ENCODE measurements around the gene IL32.

DNA sequence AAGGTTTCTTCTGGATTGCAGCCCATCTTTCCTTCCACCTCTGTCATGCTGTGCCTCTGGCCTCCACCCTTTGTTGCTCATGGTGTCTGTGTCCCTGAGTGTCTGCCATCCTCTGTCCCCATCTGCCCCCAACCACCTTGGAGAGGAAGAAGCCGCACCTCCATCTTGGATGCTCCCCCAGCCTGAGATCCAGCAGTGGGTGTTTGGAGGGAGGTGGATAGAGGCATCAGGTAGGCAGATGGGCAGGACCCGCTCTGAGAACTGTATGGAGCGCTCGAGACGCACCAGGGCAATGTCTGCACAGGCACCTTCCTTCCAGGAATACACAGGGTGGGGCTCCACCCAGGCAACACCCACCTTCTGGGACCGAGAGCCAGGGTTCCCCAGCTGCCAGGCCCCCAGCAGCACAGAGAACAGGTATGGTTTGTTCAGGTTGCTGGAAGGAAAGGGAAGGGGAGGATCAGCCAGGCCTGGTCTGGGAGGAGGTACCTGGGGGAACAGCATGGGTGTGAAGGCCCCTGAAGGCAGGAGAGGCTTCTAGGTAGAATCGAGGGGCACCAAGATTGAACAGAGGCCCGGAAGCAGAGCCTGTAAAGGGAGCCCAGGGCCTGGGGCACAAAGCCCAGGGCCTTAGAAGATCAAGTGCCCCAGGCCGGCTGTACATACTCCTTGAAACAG is 2.4 kb downstream of the PRSS22 start:
- RRBS: 50% methylated on average over 2 of the region's 9 CpGs

DNA sequence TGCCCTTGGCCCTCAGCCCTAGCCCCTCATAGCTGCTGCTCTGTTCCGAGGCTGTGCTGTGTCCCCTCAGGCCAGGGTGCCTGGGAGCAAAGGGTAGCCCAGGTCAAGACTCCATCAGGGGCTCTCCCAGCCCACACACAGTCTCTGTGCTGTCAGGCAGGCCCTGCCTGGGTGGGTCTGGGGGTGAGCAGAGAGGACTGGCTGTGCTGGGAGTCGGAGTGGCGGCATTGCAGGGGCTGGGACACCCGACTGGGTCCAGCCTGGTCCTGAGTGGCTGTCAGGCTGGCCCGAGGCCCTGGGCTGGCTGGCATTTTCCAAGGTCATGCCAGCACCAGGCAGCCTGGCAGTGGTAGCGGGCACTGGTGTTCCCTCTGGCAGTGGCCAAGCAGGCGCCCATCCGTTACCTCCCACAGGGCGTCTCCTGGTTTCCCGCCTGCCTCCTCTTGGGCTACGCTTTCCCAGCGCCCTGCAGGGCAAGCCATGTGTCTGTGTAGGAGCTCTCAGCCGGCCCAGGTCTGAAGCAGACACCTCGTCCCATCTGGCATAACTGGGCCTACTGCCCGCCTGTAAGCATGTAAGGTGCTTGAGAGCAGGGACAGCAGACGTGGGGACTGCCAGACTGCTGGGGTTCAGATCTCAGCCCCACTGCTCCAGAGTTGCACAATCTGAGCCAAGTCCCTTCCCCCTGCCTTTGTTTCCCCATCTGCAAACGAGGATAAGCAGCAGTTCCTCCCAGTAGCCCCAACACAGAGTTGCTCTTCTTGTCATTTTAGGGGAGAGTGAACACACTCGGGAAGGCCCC is 5.7 kb upstream of the PKMYT1 start:
- RRBS: no CpG with 5 or more reads among the region's 18 CpGs

- RRBS: no CpG with 5 or more reads among the region's 4 CpGs
These were observed 2.1 kb upstream of the BICDL2 start for GRCh38 chr16:3038838-3039218.

DNA sequence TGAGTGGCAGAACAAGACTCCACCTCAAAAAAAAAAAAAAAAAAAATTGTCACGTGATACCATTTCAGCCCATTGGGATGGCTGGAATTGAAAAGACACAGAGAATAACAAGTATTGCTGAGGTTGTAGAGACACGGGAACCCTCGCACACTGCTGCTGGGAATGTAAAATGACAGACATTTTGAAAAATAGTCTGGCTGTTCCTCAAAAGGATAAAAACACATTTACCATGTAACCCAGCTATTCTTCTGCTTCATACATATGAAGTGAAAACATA is 2.8 kb upstream of the IL32 start:
- RRBS: no CpG with 5 or more reads among the region's 3 CpGs

DNA sequence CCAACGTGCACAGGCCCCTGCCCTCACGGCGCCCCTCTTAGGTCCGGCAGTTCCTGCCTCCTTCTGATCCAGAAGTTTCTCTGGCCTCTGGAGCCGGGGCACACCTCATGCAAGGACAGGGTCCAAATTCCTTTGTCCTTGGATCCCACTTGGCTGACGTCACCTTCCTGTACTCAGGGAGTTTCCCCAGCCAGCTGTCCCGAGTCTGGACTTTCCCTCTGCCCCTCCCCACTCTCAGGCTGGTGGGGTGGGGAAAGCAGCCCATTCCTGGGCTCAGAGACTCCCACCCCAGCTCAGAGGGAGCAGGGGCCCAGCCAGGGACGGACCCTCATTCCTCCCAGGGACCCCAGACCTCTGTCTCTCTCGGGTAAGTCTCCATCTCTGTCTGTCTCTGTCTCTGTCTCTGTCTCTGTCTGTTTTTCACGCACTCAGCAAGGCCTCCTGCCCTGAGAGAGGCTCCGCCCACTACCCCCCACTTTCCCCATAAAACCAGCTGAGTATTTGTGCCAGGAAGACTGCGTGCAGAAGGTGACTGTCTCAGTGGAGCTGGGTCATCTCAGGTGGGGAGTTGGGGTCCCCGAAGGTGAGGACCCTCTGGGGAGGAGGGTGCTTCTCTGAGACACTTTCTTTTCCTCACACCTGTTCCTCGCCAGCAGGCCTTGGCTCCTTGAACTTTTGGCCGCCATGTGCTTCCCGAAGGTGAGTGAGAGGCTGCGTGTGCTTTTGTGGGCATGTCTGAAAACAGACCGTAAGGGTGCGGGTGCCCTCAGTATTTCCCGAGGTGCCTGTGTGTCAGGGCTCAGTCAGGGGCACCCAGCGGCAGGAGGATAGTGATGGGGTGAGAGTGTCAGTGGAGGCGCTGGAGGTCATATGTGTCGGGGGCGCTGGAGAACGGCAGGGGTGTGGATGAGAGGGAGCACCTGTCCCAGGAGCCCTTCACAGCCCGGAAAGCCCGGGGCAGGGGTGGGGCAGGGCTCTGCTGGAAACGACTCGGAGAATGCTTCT is at the start of gene IL32:
Gene IL32, plus strand, starts transcription at position 513 of the 1,005 bp plus-strand sequence.
- RRBS: 68% methylated on average over 2 of the region's 29 CpGs

DNA sequence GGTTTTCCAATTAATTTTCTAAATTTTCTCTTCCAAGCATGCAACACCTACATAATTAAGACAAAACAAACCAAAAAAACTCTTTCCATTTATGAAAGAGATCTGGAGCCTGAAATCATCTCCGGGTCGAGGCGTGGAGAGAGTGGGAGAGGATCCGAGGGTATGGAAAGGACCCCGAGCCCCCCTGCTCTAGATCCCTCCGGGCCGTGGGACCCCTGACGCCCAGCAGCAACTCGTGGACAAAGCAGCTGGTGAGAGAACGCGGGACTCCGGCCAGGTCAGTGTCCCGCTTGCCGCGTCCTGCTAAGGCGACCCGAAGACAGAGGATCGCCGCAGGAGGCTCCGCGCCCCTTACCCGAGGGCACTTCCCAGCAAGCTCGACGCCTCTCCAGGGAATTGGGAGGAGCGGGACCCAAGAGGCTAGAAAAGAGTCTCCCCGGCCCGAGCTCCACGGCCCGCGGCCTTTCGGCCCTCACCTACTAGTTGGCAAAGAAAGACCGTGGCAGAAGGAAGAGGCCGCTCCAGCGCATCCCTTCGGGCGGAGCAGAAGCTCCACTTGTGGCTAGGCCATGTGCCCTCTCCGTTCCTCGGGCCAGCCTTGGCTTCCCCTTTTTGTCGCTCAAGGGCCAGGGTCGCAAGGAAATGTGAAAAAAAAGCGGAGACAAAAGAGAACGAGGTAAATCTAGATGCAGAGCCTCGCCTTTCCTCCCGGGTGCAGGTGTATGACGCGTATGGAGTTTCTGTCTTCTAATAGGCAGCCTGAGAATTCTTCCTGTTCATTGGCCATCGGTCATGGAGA is 476 bp upstream of the ZNF213 start:
- RRBS: 1% methylated on average over 12 of the region's 47 CpGs

GRCh38 chr16:3152252-3153311 is 17.8 kb downstream of the ZNF213 start:
- RRBS: 2% methylated on average over 3 of the region's 50 CpGs

- RRBS: 100% methylated on average over 1 of the region's 5 CpGs
These were observed 3.3 kb downstream of the ZNF75A start for GRCh38 chr16:3308446-3309200.

- RRBS: no CpG with 5 or more reads among the region's 8 CpGs
These were observed 982 bp downstream of the ZNF174 start for GRCh38 chr16:3402072-3402322.

GRCh38 chr16:3479516-3480033 is 15.7 kb downstream of the C16orf90 start:
- RRBS: no CpG with 5 or more reads among the region's 14 CpGs

- RRBS: no CpG with 5 or more reads among the region's 16 CpGs
These were observed 807 bp downstream of the NLRC3 start for GRCh38 chr16:3576295-3576897.

DNA sequence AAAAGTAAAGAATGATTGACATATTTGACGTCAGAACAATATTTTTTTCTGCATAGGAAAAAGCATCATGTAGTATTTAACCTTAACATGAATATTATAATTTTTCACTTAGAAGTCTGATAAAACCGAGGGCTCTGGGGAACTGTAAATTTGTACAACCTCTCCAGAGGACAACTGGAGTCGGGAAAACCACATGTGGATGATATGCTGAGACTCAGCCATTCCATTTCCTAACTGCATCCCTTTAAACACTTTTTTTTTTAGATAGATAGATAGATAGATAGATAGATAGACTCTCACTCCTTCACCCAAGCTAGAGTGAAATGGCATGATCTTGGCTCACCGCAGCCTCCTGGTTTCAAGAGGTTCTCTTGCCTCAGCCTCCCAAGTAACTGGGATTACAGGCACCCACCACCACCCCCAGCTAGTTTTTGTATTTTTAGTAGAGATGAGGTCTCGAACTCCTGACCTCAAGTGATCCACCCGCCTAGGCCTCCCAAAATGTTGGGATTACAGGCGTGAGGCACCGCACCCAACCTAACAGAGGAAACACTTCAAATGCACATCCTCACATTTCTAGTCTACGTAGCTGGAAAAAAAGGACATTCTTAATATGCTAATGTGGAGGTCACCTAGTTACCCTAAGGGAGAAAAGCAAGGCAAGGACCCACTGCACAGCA is 5.1 kb downstream of the DNASE1 start:
- RRBS: no CpG with 5 or more reads among the region's 9 CpGs

GRCh38 chr16:3661546-3662543 is 7.4 kb downstream of the DNASE1 start:
- RRBS: no CpG with 5 or more reads among the region's 27 CpGs

GRCh38 chr16:3717763-3718421 is 568 bp upstream of the TRAP1 start:
- RRBS: no CpG with 5 or more reads among the region's 25 CpGs

DNA sequence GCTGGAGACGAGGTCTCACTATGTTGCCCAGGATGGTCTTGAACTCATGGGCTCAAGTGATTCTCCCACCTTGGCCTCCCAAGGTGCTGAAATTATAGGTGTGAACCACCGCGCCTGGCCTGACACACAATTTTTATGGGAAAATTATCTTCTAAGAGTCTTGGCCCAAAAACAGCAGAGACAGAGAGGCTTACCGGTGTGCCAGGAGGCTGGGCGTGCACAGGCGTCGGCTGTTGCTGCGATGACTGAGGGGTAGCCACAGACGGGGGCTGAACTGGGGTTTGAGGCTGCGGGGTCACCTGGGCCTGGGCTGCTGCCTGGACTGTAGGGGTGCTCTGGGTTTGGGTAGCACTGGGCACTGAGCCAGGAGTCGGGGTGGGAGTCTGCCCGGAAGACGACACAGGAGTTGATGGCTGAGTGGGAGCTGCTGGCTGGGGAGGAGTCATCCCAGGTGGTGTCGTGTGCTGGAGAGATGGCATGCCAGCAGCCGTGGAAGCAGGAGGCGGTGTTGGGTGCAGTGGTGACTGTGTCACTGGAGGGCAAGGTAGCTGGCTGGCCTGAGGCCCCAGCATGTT is 53.1 kb upstream of the TRAP1 start:
- RRBS: no CpG with 5 or more reads among the region's 16 CpGs

- RRBS: no CpG with 5 or more reads among the region's 8 CpGs
These were observed 28.3 kb downstream of the ADCY9 start for GRCh38 chr16:4087852-4088489.

DNA sequence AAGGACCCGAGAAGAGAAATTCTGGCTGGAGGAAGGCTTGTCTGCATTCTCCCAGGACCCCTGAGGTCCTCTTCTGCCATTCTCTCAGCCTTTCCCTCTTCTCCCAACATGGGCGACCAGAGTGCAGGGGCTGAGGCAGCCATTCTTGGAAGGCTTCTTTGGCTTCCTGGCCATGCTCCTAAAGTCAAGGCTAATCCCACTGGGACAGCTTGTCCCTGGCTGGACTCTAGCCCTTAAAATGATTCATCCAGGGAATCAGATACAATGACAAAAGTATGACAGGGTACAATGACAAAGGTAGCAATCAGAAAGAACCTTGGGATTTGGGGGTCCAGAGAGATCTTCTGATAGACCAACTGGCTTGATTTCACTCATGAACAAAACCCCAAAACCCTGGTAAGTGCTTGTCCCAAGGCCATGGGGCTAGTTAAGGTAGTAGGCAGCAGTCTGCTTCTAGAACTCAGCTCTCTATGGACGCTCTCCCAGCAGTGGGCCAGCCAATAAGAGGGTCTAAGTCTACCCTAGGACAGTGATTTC is 26.7 kb downstream of the SRL start:
- RRBS: no CpG with 5 or more reads among the region's 3 CpGs

- RRBS: 64% methylated on average over 3 of the region's 16 CpGs
These were observed 8.7 kb downstream of the SRL start for GRCh38 chr16:4232785-4233895.

DNA sequence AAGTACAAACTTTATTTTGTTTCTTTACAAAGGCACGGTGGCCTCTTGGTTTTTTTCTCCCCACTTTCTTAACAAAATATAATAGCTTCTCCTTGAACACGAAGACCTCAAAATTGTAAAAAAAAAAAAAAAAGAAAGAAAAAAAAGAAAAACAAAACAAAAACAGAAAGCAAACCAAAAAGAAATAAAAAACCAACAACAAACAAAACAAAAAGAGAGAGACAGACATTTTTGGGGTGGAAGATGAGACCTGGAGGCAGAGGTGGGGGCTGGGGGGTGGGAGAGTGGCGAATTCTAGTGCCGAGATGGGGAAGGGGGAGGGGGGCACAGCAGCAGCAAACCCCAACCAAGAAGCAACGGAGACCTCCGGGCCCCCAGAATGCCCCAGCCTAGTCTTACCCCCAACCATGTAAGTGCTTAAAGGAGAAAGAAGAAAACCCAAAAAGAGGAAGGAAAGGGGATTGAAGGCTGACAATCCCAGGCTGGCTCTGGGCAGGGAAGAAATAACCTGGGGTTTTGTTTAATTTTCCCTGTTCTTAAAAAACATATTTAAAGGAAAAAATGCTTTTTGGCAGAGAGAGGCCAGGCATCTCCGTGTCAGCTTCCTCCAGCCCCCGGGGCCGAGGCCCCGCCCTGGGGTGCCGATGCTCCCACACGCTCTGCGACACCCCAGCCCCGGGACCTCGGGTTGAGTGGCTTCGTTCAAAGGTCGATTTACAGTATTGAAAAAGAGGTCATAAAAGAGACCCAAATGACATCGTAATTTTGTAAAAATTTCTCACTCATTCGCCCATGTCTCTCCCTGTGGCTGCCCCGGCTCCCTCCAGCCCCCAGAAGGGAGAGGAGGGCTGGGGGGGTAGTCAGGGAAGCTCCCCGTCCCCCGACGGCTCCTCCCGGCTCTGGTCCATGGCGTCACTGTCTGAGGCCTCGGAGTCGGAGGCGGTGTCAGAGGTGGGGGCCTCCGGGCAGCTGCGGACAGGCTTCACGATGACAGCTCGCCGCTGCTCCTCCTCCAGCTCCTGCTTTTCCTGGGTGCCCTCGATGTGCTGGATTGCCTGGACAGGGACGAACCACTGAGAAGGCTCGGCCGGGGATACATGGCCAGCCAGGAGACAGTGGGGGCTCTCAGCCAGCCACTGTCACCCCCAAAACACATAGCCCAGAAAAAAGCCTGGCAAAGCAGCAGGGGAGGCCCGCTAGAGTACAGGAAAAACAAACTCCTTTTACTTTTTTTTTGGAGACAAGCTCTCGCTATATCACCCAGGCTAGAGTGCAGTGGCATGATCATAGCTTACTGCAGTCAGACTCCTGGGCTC is 15.2 kb downstream of the TFAP4 start:
- RRBS: 52% methylated on average over 17 of the region's 39 CpGs

DNA sequence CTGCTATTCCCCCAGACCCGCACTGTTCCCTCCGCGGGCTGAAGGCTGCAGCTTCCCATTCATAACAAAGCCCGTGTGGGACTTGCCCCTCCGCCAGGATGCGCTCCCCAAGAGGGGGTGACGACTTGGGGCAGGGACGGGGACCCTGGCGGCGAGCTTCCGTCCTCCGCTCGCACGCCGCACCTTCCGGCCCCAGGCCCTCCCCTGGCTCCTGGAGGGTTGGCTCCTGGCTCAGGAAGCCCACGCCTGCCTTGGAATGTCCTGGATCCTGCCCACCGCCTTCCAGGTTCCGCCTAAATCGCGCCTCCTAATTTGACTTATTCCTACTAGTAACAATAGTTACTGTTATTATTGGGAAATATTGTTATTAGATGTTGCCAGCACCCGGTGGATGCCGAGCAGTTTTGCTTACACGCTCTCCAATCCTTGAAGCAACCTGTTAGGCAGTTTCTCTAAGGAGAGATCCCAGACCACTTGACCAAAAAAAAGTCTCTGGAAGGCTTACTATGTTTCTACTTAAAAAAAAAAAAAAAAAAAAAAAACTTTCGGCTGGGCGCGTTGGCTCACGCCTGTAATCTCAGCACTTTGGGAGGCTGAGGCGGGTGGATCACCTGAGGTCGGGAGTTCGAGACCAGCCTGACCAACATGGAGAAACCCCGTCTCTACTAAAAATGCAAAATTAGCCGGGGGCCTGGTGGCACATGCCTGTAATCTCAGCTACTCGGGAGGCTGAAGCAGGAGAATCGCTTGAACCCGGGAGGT is 1.2 kb upstream of the TFAP4 start:
- RRBS: no CpG with 5 or more reads among the region's 36 CpGs